Right ventricle myocardium (tissue), 1 donor: ENCODE measurements around the genes ISYNA1 and REX1BD.

- PRO-cap, 2 experiments, result no peak in any of the 2 experiments
Observed at GRCh38 chr19:18266210-18267209, 7.7 kb downstream of the IQCN start.

DNA sequence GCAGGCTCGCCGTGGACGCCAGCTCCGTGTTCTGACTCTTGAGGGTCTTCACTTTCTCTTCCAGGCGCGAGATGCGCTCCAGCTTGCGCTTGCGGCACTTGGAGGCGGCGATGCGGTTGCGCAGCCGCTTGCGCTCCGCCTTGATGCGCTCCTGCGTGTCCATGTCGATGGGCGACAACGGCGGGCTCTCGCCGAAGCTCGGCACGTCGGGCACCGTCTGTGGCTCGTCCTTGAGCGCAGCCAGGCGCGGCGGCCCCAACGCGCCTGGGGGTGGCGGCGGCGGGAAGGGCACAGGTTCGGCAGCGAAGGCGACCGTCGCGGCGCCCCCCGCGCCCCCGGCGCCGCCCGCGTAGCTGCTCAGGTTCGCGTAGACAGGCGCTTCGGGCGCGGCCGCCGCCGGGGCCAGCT is 882 bp downstream of the JUND start:
- PRO-cap, 2 experiments, result no peak in any of the 2 experiments

- PRO-cap, 2 experiments, result no peak in any of the 2 experiments
Observed at GRCh38 chr19:18319437-18320423, 3.1 kb downstream of the LSM4 start.

DNA sequence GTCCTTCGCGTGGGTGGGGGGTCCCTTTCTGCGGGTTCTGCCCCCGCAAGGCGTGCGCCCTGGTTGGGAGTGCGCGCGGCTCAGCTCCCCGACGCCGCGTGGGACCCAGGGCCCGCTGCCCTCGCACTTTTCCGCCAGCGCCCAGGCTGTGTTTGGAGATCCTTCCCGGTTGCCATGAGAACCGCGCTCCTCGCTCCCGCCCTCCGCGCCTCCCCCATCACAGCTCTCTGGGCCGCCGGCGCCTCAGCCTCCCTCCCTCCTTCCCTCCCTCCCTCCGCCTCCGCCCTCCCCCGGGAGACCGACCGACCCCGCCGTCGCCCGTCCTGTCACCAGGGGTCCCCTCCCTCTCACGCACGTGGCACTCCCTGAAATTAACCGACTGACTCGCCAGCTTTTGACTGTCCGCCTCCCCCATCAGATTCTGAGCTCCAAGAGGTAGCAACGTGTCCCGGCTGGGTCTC is 2.4 kb upstream of the SSBP4 start:
- PRO-cap, 2 experiments, result peak in 2 of 2 experiments; most common plus-strand start position 220 of the sequence (in 2); most common minus-strand start position 131 of the sequence (in 2)

GRCh38 chr19:18438018-18438379 is at the start of gene ISYNA1:
Gene ISYNA1, minus strand, starts transcription at chr19:18438133.
- PRO-cap, 2 experiments, result peak in 2 of 2 experiments; most common plus-strand start chr19:18438263 (in 2); most common minus-strand start chr19:18438131 (in 2)

DNA sequence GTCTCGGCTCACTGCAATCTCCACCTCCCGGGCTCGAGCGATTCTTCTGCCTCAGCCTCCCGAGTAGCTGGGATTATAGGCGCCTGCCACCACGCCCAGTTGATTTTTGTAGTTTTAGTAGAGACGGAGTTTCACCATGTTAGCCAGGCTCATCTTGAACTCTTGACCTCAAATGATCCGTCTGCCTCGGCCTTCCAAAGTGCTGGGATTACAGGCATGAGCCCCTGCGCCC is 653 bp downstream of the UBA52 start:
- PRO-cap, 2 experiments, result no peak in any of the 2 experiments

DNA sequence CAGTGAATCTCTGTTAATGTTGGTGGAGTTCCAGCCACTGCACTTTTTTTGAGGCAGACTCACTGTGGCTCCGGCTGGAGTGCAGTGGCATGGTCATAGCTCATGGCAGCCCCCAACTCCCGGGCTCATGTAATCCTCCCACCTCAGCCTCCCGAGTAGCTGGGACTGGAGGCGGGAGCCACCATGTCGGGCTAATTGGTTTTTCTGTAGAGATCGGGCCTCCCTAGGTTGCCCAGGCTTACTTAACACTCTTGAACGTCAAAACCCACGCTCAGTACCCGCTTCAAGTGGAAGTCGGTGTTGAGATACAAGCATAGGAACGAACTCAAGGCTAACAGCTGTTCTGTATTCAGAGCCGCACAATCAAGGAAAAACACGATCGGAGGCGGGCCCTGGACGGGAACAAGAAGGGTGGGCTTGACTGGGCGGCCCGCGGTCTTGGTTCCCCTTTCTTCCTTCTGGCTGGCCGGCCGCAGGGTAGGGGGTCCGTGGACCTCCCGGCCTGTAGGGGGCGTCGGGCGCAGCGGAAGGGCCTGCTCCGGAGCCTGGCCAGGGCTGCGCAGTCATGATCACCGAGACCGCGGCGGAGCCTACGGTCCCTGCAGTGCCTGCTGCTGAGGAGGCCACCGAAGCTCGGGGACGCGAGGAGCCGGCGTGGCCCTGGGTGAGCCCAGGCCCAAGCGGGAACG is at the start of gene REX1BD:
REX1BD (plus strand) TSS at position 562 of the 689 bp plus-strand sequence.
- PRO-cap, 2 experiments, result peak in 2 of 2 experiments; most common plus-strand start position 566 of the sequence (in 2); most common minus-strand start position 398 of the sequence (in 1)

- PRO-cap, 2 experiments, result no peak in any of the 2 experiments
Observed at GRCh38 chr19:18590390-18591143, 2.0 kb downstream of the REX1BD start.

DNA sequence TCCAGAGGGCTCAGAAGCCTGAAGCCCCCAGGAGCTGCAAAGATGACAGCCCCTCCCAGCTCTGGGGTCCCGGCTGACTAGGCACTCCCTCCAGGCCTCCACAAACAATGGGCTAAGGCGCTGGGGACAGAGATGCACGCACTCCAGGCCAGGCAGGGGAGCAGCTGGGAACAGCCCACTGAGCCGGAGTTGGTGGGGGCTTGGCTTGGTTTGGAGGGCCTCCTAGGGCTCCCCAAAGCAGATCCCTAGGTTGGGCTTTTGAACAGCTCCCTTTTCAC is 2.1 kb downstream of the CRLF1 start:
- PRO-cap, 2 experiments, result no peak in any of the 2 experiments

GRCh38 chr19:18647375-18647827 is 10.6 kb downstream of the KLHL26 start:
- PRO-cap, 2 experiments, result no peak in any of the 2 experiments

- PRO-cap, 2 experiments, result no peak in any of the 2 experiments
Observed at GRCh38 chr19:18657545-18658446, 21.0 kb downstream of the KLHL26 start.

DNA sequence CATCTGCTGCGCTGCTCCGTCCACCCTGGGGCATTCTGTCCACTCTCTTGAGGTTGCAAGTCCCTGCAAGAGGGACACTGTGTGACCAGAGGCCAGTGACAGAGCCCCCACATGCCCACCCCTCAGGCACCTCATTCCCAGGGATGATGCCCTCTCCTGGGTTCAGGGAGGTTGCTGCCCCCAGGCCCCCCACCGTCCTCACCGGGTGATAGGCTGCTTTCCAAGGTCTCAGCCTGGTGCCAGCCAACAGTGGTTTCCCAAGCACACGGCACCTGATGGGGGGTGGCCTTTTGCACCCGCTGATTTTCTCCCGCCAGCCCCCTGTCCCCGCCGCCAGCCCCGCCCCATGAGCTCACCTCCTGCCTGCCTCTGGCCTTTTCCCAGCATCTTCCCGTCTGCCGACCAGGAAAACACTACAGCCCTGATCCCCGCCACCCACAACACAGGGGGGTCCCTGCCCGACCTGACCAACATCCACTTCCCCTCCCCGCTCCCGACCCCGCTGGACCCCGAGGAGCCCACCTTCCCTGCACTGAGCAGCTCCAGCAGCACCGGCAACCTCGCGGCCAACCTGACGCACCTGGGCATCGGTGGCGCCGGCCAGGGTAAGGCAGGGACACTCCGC is 31.4 kb downstream of the COMP start:
- PRO-cap, 2 experiments, result no peak in any of the 2 experiments

DNA sequence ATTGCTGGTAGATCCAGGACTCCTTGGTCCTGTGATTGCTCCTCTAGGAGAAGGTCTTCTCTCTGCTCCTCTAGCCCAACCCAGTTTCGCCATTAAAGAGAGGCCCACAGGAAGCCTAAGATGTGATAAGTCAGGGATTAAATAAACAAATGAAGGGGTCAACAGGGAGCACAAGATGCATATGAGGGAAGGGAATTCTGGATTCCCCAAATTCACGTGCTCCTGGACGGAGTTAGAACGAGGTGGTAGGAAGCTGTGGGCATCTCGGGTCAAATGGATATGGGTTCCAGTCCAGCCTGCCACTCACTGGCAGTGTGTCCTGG is 637 bp downstream of the DDX49 start:
- PRO-cap, 2 experiments, result no peak in any of the 2 experiments

DNA sequence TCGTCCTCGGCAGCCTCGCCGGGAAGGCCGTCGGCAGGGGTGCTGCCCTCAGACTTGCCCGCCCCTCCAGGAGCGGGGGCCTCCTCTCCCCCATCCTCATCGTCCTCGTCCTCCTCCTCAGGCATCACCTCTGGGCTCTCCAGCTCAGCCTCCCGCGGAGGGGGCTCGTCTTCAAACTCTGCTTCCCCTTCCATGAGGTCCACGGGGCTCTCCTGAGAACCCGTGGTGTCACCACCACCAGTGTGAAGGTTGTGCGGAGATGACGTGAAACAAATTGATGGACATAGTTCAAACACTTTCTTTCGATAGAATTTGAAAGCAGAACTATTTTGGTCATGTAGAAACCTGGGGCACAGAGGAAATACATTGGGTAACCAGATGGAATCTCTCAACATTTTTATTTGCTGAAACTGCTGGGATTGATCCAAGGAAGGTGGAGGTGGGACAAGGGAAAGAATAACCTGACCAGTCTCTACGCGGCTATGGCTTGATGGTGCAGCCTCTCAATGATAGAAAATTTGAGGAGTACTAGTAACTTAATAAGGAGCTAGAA is 28.9 kb downstream of the SUGP2 start:
- PRO-cap, 2 experiments, result no peak in any of the 2 experiments

DNA sequence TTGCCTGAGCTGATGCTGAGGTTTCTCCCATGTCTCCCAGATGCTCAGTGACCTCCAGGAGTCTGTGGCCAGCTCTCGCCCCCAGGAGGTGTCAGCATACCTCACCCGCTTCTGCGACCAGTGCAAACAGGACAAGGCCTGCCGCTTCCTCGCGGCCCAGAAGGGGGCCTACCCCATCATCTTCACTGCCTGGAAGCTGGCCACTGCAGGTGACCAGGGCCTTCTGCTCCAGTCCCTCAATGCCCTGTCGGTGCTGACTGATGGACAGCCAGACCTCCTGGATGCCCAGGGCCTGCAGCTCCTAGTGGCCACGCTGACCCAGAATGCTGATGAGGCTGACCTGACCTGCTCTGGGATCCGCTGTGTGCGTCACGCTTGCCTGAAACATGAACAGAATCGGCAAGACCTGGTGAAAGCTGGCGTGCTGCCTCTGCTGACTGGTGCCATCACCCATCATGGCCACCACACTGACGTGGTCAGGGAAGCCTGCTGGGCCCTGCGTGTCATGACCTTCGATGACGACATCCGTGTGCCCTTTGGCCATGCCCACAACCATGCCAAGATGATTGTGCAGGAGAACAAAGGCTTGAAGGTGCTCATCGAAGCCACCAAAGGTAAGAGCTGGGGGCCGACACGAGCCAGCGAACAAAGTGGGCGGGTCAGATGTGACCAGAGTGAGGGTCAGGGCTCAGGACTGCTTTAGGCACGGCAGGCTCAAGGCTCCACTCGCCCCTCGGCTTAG is 12.0 kb upstream of the SLC25A42 start:
- PRO-cap, 2 experiments, result no peak in any of the 2 experiments

- PRO-cap, 2 experiments, result no peak in any of the 2 experiments
Observed at GRCh38 chr19:19060047-19060437, 3.8 kb upstream of the SLC25A42 start.

- PRO-cap, 2 experiments, result no peak in any of the 2 experiments
Observed at GRCh38 chr19:19101492-19102027, 36.7 kb downstream of the TMEM161A start.

DNA sequence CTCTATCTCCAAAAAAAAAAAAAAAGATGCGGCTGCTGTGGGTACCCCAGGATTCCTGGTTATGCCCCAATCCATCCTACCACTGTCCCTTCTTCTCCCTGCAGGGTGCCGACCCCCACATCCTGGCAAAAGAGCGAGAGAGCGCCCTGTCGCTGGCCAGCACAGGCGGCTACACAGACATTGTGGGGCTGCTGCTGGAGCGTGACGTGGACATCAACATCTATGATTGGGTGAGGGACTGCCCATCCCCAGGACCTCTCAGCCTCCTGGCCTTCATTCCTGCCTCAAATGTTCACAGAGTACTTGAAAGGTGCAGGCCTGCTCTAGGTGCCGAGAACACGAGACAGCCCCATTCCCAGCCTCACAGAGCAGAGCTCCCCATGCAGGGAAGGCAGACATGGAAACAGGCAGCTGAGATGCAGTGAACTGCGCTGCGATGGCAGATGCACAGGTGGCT is 5.2 kb downstream of the NR2C2AP start:
- PRO-cap, 2 experiments, result no peak in any of the 2 experiments

DNA sequence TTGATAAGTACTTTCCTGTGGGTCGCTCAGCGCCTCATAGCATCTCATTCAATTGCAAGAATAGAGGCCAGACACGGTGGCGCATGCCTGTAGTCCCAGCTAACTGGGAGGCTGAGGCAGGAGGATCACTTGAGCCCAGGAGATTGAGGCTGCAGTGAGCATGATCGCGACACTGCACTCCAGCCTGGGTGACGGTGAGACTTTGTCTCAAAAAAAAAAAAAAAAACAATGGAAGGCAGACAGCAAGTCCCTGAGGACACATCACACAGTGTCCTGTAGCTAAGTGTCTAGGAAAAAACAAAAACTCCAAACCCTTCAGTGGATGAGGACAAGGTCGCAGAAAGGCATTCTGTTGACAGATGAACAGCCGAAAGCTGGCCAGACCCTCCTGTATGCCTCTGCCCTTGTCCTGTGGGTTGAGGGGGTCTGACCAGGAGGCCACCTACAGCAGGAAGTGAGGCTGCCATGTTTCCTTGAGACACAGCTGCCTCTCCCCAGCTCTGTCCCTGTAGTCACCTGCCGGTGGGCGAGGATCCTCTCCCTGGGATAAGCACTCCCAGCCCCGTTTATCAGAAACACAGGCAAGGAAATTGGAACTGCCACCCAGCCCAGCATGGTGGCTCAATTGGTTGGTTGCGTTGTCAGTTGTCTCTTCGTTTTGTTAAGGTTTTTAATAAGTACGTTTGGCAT is 37.4 kb downstream of the MAU2 start:
- PRO-cap, 2 experiments, result no peak in any of the 2 experiments

- PRO-cap, 2 experiments, result no peak in any of the 2 experiments
Observed at GRCh38 chr19:19416241-19416755, 10.8 kb downstream of the GATAD2A start.